Temporal lobe (tissue), 2 donors: ENCODE measurements around the genes OR5B17, DTX4 and OR4D10.

DNA sequence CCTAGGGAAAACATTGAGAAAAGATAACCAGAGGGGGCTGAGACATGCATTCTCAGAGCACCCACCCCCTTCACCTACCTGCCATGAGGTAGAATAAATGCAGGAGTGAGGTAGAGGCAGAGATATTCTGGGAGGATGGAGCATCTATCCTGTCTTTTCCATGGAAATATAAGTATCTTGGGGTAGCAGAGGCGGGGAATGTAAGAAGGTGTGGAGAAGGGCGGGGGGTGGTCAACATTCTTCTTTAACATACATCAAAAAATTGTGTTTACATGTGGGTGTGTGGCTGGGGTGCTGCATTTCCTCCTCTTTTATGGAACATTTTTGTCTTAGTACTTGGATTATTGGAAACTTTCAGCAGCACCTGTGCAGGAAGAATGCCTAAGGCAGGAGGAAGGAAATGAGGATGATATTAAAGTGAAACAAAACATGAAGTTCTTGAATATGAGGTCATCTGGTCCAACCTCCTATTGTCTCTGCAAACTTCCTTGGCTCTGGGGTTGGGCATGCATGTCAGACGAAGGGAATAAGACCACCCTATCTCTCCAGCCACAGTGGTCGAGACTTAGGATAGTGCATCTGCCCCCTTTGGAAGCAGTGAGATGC lies 20.8 kb upstream of the OR9Q1 start:
- RAMPAGE, long total RNA: no peak

DNA sequence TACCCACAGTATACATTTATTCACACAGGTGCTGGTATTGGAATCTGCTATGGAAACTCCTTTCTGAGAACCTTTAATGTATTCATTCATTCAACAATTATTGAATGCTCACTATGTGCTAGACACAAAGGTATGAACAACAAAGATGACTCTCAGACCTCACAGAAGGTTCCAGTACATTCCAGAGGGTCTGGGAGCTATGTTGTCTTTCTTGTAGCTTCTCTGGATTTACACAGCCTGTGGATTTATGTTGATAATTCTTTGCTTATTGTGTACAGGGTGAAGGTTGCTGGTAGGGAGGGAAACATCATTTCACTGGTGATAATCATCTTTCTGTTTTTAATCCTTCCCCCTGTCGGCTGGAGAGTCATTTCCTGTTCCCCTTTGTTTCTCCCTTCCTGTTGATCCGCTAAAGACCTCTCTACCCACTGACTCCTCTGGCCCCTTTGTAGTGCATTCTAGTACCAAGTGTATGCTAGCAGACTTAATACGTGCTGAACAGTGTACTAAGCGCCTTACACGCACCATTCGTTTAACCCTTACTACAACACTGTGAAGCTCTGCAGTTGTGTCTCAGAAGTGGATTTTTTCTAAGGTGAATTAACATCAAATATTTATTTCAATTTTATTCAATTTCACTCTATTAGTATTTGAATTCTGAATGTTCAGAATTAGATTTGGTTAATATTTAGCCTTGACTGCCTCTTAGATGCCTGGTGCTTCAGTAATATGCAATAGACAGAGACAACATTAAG lies 19.1 kb upstream of the OR9Q1 start:
- RAMPAGE, long total RNA: no peak

GRCh38 chr11:58058282-58059256 lies 27.8 kb downstream of the OR6Q1 start:
- RAMPAGE, long total RNA: no peak

- RAMPAGE, long total RNA: no peak
Measured at GRCh38 chr11:58273595-58274035, 5.6 kb upstream of the OR10W1 start.

DNA sequence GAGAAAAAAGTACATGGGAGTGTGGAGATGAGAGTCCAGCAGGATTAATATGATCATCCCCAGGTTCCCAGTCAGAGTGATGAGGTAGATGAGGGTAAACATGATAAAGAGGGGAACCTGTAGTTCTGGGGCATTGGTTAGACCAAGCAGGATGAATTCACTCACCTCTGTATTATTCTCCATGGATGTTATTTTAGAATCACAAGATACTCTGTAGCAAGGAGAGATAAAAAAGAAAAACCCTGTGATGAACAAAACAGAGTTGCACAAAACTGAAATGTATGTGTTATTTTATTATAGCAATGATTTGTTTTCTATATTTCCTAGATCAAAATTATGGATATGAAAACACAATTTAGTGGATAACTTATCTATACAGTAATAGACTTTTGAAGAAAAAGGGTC lies at the start of gene OR5B17:
TSS of gene OR5B17 (minus strand) at position 183 of the 405 bp plus-strand sequence.
- RAMPAGE, long total RNA: no peak

- RAMPAGE, long total RNA: no peak
Measured at GRCh38 chr11:58928068-58929086, 10.9 kb upstream of the GLYATL1 start.

DNA sequence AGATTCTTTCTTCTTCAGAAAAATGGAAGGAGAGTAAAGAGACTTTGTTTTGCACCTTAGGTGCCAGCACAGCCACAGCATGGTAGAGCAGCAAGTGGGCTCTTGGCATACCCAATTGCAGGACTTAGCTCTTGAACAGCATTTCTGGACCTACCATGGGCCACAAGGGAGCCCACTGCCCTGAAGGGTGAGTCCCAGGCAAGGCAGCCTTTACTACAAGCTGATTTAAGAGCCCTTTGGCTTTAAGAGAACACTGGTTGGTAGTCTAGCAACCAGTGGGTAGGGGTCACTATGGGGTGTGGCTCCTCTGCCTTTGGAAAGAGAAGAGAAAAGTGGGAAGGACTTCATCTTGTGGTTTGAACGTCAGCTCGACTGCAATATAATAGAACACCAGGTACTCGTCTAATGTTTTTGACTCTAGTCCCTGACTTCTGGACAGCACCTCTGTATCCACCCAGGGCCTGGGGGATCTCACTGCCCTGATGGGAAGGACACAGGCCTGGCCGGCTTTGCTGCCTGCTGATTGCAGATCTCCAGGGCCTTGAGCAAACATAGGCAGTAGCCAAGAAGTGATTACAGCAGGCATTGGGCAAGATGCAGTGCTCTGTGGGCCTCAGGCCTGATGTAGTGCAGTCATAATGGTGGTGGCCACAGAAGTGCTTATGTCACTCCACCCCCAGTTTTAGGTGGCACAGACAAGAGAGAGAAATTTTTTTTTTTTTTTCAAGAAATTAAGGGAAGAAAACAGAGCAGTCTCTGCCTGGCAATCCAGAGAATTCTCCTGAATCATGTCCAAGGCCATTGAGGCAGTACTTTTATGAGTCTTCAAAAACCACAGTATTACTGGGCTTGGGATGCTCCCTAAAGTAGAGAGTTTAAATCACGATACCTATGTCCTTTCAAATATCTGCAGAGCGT lies 73.3 kb upstream of the GLYATL1B start:
- RAMPAGE, long total RNA: no peak

GRCh38 chr11:59107278-59107660 lies 232 bp downstream of the FAM111B start:
- RAMPAGE, long total RNA: no peak

- RAMPAGE, long total RNA: no peak
Measured at GRCh38 chr11:59144398-59145409, 2.0 kb downstream of the FAM111A start.

GRCh38 chr11:59171864-59172699 lies at the start of gene DTX4:
DTX4 (plus strand) TSS chr11:59172132.
- RAMPAGE, long total RNA: no peak

DNA sequence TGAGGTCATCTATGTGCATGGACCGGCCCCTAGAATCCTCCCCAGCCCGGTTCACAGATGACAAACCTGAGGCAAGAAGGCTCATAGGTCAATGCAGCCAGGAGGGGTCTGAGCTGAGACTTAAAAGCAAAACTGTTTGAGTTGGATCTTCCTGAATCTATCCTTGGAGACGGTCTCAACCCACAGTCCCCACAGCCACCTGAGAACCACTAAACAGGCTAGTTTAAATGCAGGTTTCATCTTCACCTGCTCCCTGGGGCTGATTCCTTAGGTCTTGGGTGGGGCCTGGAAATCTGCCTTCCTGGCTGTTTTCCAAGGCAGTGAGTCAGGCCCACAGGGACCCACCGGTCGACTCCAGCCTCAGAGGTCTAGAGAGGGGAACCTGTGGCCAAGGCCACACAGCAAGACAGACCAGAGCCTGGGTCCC lies 55.3 kb upstream of the MPEG1 start:
- RAMPAGE, long total RNA: no peak

- RAMPAGE, long total RNA: no peak
Measured at GRCh38 chr11:59473098-59473511, at the start of gene OR4D10. OR4D10 (plus strand) TSS chr11:59473315.

DNA sequence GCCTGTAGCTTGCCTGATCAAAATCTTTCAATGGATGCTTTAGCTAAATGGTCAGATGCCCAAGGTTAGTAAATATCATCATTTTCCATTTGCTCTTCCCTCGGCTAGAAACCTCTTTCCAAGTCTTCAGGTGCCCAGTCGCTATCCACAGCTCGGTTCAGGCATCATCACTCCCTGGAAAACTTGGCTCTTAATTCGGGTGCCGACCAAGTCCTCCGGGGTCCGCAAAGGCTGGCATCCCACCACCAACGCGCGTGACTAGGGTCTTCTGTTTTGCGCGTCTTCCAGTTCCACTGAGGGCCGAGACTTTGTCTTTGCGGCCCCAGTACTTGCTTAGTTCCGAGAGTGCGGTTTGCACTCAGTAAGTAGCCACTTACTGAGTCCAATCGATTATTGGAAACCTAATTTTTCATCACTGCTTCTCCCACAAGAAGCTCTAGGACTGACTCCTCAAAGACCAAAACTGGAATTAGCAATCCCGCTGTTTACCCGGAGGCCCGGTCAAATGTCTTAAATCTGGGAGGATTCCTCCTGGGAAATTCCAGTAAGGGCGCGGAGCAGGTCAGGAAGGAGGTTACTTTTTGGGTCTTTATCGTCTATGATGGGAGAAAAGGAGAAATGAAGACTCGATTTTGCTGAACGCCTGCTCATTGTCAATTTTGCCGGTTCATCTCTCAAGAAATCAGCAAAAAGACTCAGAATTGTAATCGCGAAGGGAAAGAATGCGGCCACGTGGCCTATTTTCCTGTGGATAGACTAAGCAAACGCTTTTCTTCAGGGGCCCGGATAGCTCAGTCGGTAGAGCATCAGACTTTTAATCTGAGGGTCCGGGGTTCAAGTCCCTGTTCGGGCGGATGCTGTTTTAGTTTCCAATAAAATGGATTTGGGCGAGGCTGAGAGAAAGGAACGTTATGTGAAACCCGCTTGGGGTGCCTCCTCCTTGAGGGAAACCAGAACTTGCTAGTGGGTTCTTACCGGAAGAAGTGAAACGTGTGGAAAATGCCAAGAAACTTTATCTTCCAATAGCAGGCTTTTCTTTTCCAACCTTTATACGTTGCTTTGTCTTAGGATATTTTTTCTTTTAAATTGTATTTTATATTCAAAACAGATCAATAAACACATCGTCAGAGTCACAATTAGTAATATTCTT lies 44.7 kb downstream of the OR4D9 start:
- RAMPAGE, long total RNA: no peak

DNA sequence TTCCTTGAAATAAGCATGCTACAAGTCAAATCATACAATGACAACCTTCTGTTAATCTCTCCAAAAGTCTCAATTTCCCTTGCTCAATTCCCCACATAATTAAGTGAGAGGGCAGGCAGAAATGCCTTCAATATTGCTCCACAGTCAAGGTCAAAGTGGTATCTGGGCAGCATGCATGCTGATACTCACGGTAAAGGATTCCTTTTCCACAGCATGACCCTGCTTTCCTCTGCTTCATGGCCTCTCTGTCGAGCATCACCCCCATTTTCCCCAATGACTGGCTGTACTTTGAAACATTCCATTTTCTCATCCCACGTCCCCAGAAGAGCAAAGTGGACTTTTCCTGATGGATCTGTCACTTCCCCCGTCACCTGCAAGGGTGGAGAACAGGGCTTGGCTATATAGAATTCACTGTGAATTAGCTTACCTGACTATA lies 37.6 kb downstream of the OSBP start:
- RAMPAGE, long total RNA: no peak

DNA sequence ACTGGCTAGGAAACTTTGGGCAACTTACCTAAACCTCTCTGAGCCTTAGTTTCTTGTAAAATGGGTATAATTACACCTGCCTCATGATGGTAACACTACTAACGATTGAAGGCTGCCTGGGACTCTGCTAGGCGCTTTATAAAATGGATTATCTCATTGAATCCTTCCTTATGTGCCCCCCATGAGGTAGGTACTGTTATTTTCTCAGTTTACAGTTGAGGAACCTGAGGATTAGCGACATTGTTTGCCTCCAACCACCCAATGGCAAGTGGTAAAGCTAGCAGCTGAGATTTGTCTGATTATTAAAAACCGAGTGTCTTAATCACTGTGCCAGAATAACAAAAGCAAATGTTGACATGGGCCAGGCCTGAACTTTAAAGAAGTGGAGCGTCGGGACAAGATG lies 1.3 kb upstream of the PATL1 start:
- RAMPAGE, long total RNA: no peak

- RAMPAGE, long total RNA: no peak
Measured at GRCh38 chr11:59706719-59707437, 6.8 kb downstream of the OR10V1 start.

GRCh38 chr11:59753877-59754693 lies 1.1 kb upstream of the STX3 start:
- RAMPAGE, long total RNA: no peak

DNA sequence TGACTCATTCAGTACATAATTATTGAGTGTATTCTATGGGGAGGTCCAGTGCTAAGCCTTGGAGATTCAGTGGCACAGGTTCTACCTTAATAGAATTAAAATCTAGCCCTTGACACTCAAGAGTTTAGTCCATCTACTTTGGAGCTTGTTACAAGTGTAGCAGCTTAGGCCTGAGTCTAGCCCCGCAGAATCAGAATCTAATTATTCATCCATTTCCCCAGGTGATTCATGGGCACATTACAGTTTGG lies 1.2 kb downstream of the STX3 start:
- RAMPAGE, long total RNA: no peak

- RAMPAGE, long total RNA: no peak
Measured at GRCh38 chr11:60347397-60347777, 20.3 kb downstream of the MS4A6E start.

GRCh38 chr11:60396841-60397395 lies 659 bp downstream of the MS4A14 start:
- RAMPAGE, long total RNA: no peak